Parotid gland (tissue), 1 donor: Measurements from ENCODE around the gene RNF166.

- PRO-cap, result bidirectional peak, plus-strand start at chr16:88706500, minus-strand start at chr16:88706382
Observed at GRCh38 chr16:88705635-88706636, at the start of gene RNF166. RNF166 (minus strand) TSS chr16:88706408.

DNA sequence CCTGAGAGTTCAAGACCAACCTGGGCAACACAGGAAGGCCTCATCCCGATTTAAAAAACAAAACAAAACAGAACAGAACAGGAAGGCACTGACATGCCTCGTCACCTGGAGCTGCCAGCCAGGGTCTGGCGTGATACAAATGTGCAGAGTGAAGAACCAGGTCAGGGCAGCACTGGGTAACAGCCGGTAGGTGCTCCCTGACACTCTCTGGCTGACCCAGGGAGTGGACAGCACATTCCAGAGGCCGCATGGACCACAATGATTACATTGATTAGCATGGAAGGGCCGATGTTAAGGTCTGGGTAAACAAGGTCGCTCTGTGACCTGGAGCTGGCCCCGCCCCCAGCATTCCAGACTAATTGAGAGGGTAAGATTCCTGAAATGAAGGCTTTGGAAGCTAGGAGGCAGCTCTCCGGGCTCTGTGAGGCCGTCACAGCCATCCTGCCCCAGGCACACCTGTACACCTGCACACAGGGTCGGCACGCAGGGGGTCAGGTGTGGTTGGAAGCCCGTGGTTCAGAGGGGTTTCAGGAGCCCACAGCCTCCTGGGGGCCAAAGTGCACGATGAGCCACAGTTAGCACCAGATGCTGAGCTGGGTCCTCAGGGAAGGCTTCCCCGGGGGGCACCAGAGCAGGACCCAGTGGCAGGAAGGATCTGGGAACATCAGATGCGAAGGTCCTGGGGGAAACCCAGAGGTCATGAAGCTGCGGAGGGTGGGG lies 21.4 kb downstream of the PIEZO1 start:
- PRO-cap, result no peak

DNA sequence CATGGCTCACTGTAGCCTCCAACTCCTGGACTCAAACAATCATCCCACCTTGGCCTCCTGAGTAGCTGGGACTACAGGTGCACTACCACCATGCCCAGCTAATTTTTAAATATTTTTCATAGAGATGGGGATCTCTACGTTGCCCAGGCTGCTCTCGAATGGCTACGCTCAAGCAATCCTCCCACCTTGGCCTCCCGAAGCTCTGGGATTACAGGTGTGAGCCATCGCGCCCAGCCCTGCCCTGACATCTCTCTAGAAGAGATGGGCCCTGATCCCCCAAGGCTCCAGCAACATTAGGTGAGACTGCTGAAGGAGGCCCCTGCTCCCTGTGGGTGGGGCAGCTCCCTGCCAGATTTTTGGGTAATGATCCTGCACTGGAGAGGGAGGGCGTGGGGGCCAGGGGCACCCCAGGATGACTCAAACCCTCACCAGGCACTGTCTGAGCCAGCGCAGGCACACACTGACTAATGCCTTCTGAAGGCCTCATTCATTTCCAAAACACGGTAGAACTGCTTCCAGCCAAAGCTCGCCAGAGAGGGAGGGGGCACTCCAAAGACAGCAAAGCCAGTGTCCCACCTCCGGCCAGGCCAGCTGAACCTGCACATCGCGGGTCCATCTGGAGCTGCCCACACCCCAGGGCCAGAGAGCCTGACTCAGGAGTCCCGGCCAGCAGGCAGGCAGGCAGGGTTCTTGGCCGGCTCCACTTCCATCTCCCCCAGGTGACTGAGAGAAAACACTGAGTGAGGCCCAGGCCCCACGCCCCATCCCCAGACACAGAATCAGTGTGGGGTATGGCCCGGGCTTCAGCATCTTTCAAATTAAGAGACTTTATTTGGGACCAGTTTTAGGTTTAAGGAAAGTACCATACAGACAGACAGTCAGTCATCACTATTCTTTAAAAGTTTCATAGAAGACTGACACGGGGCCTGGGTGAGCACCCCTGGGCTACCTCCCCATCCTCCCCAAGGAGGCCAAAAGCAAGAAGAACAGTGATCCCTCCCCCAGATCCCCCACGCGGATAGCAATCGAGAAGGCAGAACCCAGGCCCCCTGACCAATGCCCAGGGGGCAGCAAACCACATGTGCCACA lies 2.5 kb downstream of the PIEZO1 start:
- PRO-cap, result no peak

- PRO-cap, result no peak
Observed at GRCh38 chr16:88785504-88786009, 537 bp upstream of the PIEZO1 start.

DNA sequence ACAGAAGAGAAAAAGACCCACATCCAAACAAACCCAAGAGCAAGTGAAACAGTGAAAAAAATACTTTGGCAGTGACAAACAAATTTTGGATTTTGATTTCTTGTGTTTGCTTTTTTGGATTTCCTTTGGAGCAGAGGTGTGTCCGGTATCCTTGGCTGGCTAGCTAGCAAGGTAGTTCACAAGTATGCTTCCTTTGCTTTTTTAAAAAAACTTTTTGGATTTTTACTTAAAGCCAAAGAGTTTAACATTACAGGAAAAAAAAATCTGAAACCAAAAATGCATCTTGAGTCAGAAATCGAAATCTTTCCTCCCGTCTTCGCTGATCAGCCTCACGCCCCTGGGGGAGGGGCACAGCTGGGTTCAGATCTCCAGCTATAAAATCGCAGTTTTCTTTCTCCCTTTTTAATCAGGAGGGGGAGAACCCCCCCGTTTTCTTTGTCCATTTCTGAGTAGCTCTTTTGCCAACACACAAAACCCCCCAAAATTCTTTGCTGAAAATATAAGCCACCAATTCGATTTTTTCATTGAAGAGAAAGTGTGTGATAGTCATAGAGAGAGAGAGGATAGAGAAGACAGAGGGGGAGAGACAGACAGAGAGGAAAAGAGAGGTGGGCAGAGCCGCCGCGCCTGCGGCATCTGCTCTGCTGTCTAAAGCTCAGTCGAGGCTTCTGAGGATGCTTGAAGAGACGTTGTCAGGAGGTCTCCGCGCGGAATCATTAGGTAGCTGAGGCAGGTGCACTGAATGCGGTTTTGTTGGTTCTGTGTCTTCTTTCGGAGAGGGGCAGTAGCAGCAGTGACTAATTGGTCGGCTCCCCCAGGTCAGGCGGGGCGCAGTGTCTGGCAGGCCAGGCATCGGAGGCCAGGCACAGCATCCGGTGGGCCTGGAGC lies 9.8 kb upstream of the PABPN1L start:
- PRO-cap, result no peak

- PRO-cap, result no peak
Observed at GRCh38 chr16:88885894-88886326, 19.4 kb upstream of the PABPN1L start.

DNA sequence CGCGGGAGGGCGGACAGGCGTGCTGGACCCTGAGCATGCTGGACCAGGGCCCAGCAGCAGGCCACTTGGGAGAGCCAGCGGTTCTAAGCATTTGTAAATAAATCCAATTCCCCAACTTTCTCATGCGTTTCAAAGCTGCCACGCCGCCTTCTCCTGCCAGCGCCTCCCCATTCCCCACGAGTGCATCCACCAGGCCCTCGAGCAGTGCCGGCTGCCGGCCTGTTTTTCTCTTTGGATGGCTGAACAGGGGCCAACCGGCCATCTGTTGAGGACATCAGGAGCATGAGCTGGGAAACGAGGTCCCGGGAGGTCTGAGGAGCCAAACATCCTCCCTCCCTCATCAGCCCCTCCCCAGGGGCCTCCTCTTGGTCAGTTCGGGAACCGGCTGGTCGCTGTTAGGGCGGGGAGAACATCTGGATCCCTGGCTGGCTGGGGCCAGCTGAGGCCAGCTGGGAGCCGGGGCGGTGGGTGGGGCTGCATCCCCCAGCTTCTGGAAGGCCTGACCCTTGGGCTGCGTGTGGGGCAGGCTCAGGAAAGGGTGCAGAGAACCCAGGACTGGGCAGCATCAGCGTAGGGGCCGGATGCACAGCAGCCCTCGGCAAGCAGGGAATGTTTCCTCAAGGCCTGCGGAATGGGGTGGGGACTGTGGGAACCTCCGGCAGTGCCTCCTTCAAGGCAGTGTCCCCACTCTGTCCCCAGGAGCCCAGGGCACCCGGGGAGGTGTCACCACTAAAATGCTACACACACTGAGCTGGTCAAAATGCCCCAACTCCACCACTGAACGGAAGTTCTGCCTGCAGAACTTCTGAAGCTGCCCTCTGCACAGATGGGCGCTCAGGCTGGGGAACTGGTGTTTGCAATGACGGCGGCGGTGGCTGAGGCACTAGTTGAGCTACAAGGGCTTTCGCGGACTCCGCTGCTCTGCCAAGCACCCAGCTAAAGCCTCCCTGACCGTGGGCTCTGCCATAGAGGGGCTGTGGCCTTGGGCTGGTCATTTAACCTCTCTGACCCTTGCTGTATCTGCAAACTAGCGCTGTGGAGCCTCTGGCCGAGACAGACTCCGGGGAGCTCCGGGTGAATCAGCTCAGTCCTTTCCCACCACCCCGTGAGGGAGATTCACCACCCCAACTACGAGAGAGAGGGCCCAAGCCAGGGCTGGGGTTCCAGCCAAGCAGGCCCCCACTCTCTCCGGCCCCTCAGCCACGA lies 21.0 kb upstream of the PABPN1L start:
- PRO-cap, result no peak

DNA sequence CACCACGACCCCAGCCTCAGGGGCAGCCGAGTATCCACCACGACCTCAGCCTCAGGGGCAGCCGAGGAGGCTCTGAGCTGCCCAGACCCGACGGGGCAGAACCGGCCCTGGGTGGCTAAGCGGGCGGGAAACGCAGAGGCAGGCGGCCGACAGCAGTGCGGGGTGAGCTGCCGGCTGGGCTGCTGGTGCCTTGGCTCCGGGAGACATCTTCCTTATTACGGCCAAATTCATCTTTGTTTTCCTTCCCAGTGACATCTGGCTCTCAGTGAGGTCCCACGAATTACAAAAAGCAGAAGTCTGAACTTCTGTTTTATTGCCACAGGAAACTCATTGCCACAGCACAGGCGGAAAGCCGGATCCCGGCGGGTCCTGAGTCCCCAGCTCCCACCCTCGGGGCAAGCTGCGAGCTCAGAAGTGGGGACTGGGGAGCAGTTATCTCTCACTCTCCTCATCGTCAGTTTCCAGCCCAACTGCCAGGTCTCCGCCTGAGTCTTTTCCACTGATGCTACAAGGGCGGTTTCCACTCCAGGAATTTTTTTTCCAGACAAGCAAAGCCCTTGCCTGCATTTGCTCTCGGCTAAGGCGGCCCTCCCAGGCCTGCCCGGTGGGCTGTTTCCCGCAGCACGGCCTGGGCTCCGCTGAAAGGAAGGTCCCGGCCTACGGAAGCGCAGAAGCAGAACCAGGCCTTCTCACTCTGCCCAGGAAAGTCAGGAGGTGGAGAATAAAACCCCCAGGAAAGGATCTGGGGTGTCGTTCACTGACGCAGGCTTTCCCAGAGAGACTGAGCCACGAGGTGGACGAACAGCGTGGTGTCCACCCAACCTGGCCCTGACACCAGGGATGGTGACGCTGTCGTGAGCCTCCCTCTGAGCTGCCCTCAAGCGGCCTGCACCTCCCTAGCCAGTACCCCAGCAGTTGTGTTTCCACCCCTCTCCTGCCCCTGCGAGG lies 40.3 kb downstream of the CBFA2T3 start:
- PRO-cap, result no peak

- PRO-cap, result no peak
Observed at GRCh38 chr16:88977985-88978784, 1.2 kb upstream of the CBFA2T3 start.

- PRO-cap, result no peak
Observed at GRCh38 chr16:89071739-89072463, 21.8 kb upstream of the ACSF3 start.

- PRO-cap, result no peak
Observed at GRCh38 chr16:89095248-89096030, 1.8 kb downstream of the ACSF3 start.

- PRO-cap, result no peak
Observed at GRCh38 chr16:89192042-89192812, 8.1 kb downstream of the SLC22A31 start.

DNA sequence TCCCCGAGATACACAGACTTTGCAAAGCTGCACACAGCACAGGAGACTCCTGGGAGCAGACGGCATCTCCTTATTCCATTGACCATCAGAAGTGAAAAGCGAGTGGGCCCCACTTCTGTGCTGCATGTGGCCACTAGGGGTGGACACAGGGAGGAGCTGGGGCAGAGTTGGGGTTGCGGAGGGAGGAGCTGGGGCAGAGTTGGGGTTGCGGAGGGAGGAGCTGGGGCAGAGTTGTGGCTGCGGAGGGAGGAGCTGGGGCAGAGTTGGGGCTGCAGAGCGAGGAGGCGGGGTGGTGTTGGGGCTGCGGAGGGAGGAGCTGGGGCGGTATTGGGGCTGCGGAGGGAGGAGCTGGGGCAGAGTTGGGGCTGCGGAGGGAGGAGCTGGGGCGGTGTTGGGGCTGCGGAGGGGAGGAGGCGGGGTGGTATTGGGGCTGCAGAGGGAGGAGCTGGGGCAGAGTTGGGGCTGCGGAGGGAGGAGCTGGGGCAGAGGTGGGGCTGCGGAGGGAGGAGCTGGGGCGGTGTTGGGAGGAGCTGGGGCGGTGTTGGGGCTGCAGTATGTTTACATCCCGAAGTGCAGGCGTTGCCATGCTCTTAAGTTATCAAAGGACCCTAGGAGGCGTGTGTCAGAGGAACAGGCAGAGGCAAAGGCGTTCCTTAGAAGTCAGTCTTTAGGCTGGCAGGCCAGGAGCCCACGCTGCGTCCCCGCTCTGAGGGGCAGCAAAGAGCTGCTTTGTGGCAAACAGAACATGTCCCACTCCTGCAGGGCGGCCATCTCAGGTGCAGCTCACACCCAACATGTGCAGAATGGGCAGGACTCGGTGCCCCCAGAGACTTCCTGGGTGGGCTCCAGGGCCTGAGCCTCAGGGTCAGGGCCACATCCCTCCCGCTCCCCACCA lies 76.0 kb downstream of the ZNF778 start:
- PRO-cap, result no peak

DNA sequence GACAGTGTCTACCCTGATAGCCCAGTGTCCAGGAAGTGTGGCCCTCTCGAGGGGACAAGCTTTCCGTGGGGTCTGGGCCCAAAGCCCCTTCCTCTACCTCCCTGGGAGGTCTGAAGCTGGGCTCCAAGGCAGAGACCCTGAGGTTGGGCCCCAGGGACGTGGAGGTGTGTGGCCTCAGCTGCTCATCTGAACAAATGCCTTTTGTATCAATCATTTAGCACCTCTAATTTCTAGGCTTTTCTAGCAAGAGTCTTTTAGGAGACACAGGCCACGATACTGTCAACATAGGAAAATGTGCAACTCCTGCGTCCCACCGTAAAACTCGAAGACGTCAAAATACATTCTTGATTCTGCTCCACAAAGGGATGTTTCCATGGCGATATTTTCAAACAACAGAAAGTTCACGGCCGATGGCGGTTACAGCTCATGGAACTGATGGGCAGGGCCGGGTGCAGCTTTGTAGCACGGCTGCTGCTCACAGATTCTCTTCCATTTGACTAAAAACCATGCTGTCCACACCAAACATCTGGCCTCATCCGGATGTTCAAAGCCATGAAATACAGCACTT lies 79.5 kb downstream of the ZNF778 start:
- PRO-cap, result no peak

GRCh38 chr16:89314376-89314865 lies 96.9 kb downstream of the ZNF778 start:
- PRO-cap, result no peak

- PRO-cap, result no peak
Observed at GRCh38 chr16:89366844-89367461, 123.4 kb downstream of the ANKRD11 start.

GRCh38 chr16:89372717-89373198 lies 117.6 kb downstream of the ANKRD11 start:
- PRO-cap, result no peak

- PRO-cap, result no peak
Observed at GRCh38 chr16:89385902-89386715, 104.3 kb downstream of the ANKRD11 start.

DNA sequence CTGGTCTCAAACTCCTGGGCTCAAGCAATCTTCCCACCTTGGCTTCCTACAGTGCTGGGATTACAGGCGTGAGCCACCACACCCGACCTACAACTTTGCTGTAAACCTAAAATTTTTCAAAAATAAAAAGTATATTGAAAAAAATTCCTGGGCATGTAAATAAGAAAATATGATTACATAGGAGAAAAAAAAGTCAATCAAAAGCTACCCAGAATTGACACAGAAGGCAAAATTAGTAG lies 101.2 kb downstream of the ANKRD11 start:
- PRO-cap, result no peak

- PRO-cap, result no peak
Observed at GRCh38 chr16:89417960-89418690, 72.2 kb downstream of the ANKRD11 start.